A375 (cell line): ENCODE measurements around a stretch of chr13.

DNA sequence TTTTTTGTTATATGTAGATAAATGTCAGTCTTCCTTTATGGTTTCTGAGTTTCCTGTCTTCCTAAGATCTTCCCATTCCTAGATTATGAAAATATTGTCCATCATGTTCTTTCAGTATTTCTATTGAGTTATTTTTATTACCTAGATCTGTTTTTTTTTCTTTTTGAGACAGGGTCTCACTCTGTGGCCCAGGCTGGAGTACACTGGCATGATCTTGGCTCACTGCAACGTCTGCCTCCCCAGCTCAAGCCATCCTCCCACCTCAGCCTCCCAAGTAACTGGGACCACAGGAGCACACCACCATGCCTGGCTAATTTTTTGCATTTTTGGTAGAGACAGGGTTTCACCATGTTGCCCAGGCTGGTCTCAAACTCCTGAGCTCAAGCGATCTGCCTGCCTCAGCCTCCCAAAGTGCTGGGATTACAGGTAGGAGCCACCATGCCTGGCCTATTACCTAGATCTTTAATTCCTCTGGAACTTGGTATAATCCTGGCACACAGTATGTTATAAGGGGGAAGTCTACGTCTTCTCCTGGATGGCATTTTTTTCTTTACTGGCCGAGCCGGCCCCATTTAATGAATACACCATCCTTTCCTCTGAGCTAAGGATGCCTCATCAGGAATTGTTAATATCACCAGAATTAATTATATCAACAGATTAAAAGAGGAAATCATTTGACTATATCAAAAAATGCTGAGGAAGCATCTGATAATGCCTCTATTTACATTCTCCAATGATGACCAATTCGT lies 59.1 kb downstream of the TUBGCP3 start:
- RAMPAGE, long total RNA: no peak

DNA sequence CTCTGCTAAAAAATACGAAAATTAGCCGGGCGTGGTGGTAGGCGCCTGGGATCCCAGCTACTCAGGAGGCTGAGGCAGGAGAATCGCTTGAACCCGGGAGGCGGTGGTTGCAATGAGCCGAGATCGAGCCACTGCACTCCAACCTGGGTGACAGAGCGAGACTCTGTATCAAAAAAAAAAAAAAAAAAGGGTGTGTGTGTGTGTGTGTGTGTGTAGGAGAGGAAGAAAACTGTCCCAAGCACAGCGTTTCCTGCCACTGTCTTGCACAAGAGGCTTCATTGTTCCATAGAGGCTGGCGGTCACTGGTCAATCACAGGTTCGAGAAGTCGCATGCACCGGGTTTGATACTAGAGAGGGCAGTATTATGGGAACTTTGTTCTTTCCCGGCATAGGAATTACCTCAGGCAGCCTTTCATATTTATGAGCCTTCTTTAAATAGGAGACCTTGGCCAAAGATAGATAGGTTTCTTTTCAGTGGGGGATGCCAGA lies 1.5 kb downstream of the ATP11A start:
- RAMPAGE, long total RNA: no peak

DNA sequence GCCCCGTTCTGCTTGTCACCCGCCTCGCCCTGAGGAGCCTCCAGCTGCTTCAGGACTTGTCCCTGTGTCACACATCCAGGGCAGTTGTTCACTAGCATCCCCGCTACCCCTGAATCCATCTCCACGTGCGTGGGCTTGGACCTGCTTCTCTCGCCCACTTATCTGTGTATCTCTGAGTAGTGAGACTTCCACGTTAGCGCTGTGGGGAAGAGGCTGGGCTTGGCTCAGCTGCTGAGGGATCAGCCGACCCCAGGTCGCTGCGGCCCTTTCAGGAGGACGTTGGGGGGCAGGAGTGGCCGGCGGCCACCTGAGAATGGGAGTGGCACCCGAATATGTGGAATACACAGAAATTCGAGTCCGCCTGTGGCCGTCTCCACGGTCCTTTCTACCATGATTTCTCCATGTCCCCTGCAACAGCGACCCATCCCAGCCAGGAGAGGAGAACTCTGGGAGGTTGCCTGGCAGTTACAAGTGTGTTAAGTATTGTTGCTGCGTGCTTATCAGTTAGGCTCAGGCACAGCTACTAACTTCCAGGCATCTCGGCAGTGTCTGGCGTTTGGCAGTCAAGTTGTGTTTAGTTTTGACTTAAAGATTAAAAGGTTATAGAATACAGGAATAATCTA lies 11.1 kb downstream of the ATP11A start:
- RAMPAGE, long total RNA: no peak

DNA sequence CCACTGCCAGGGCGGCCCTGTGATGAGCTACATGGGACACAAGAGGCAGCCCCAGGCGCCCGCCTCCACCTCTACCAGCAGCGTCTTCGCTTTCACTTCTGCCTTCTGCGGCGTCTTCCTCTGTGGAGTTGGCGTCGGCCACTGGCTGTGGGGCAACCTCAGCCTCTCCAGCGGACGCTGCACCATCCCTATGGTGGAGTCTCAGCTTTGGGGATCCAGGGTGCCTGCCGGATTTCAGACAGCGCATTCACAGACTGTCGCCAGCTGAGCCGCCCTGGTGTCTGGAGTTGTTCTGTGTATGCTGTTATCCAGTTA lies 78.3 kb downstream of the ATP11A start:
- RAMPAGE, long total RNA: no peak

DNA sequence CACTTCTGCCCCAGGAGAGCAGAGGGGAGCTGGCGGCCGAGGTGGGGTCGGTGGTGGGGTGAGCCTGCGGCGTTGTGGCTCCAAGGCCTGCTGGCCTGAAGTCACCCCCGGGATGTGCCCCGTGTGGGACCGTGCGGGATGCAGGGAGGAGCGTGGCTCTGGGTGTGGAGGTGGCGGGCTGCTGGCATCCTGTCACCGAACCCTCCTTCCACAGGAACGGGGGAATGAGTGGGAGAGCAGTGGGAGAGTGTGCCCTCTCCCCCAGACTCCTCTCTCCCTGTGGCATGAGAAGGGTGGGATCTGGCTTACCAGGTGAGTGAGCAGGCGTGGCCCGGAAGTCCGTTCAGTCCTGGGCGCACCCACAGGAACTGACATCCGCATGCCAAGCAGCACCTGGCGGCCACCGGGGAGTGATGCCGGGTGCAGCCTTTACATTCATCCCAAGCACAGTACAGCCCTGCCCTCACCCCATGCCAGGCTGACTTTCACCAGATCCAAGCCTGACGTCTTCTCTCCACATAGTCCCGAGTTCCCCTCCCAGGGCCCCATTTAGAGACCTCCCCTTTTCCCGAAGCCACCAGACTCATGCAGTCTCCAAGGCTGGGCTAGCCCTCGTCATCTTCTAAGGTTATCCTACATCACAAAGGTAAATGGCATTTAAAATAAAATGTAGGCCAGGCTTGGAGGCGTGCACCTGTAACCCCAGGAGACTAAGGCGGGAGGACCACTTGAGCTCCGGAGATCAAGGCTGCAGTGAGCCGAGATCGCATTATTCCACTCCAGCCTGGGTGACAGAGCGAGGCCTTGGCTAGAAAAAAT lies 26.7 kb downstream of the MCF2L start:
- RAMPAGE, long total RNA: no peak

GRCh38 chr13:113044075-113045187 lies 61.2 kb upstream of the F7 start:
- RAMPAGE, long total RNA: no peak

GRCh38 chr13:113049572-113050453 lies 55.8 kb upstream of the F7 start:
- RAMPAGE, long total RNA: no peak

DNA sequence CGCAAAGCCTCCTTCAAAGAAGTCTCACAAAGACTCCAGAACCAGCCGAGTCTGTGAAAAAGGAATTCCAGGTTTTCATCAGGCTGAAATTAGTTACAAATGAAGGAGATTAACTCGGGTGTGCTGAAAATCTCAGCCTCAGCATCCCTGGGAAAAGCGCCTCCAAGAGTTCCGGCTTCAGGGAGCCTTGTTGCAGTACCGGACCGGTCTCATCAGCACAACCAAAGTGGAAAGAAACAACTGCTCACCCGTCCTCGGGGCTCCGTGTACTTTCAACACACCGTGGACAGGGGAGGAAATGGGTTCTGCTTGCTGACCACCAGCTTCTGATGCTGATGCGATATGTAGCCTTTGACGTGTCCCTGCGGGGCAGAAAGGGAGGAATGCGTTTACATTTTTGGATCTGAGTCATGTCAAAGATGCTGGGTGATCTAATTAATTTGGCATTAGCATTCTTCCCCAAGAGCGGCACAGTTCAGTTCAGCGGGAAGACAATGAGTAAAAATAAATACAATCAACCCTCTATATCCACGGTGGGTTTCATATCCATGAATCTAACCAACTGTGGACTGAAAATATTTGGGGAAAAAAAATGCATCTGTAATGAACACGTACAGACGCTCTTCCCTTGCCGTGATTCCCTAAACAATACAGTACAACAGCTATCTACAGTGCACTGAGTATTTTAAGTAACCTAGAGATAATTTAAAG lies 19.6 kb downstream of the PROZ start:
- RAMPAGE, long total RNA: no peak

DNA sequence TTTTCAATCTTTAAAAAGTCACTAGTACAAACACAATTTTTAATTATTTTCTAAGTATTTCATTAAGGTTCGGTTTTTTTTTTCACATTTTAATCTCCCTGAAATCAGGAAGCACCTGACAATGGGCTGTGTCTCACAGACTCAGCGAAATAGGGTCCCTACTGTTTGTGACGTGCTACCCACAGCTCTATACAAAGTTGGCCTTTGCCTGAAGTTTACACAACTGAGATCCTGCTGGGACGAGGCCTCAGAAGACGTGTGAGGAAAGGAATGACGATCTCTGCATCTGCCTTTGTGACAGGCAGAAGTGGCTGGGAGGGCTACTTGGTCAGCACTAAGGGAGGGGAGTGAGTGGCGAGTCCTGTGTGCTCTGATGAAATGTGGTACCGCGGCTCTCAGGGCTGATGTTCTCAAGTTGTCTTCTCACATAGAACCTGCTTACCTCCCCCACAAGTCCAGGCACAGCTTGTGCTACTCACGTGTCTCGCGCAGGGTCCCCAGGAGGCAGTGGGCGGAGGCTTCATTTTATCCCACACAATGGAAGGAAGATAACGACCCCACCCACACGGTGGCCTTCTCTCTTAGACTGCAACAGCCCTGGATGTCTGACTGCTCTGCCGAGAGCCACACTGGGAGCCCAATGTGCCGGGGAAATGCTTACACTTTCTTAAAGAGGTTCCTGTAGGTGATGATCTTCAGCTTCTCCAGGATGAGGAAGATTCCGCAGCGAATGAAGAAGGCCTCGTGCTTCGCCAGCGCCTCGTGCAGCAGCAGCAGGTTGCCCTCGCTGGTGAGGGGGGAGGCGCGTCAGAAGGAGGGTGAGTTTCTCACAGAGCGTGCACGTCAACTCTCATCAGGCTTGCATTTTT lies 21.0 kb downstream of the PROZ start:
- RAMPAGE, long total RNA: no peak

- RAMPAGE, long total RNA: no peak
These were observed 21.4 kb downstream of the PCID2 start for GRCh38 chr13:113186907-113187693.

GRCh38 chr13:113258410-113259069 lies 38.5 kb upstream of the LAMP1 start:
- RAMPAGE, long total RNA: no peak

DNA sequence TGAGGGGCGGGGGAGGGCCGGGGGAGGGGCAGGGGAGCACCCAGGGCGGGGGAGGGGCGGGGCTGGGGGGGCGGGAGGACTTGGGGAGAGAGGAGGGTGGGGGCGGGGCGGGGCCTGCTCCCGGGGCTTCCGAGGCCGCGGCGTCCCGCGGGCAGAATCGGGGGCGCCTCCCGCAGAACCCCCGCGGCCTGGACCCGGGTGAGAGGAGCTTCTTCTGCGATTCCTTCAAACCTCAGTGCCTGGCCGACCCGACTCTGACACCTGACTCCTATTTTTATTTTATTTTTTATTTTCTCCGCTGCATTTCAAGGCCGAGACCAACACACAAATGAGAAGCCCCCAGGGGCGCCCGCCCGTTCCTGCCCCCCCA lies 409 bp upstream of the GRTP1 start:
- RAMPAGE, long total RNA: no peak

DNA sequence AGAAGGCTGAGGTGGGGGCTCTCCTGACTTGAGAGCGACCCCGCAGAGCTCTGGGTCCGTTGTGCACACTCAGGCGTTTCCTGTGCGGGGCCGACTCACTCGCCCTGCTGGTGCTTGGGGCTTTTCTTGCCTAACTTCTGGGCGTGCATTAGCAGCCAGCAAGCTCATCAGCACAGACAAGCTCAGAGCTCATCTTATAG lies 23.7 kb downstream of the ADPRHL1 start:
- RAMPAGE, long total RNA: no peak

DNA sequence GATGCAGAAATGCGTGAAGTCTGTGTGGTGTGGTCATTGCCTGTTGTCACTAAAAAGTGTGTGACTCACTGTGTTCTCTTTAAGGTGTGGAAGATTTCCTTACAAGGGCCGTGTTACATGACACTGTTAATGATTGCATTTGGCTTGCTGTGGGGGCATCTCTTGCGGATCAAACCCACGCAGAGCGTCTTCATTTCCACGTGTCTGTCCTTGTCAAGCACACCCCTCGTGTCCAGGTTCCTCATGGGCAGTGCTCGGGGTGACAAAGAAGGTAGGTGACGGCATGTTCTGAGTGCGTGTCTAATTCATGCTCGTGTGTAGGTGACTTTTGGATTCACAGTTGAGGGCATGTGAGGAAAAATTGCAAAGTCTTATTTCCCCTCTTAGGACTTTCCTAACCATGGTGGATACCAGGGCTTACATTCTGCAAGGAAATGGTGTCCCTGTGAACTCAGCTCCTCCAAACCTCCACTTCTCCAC lies 19.4 kb downstream of the TMCO3 start:
- RAMPAGE, long total RNA: no peak

DNA sequence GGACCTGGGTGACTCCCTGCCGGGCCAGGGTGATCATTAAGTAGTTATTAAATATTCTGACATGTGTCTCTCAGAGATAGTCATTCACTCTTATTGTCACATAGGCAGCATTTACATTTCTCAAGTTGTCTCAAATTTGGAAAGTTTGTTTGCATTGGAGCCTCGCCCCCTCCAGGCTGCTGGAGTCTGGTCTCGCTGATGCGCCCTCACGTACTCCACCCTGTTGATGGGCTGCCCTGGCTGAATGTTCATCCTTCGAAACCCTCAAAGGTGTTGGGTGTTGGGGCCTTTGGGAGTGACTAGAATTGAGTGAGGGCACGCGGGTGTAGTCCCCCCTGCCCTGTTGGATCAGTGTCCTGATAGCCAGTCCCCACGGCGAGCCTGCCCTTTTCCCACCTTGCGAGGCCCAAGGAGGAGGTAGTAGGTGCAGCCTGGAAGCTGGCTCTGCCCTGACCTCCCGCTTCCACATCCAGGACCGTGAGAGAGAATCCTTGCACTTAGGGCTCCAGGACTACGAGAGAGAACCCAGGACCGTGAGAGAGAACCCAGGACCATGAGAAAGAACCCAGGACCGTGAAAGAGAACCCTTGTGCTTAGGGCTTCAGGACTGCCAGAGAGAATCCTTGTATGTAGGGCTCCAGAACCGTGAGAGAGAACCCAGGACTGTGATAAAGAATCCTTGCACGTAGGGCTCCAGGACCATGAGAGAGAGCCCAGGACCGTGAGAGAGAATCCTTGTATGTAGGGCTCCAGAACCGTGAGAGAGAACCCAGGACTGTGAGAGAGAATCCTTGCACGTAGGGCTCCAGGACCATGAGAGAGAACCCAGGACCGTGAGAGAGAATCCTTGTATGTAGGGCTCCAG lies 15.0 kb downstream of the TFDP1 start:
- RAMPAGE, long total RNA: no peak

DNA sequence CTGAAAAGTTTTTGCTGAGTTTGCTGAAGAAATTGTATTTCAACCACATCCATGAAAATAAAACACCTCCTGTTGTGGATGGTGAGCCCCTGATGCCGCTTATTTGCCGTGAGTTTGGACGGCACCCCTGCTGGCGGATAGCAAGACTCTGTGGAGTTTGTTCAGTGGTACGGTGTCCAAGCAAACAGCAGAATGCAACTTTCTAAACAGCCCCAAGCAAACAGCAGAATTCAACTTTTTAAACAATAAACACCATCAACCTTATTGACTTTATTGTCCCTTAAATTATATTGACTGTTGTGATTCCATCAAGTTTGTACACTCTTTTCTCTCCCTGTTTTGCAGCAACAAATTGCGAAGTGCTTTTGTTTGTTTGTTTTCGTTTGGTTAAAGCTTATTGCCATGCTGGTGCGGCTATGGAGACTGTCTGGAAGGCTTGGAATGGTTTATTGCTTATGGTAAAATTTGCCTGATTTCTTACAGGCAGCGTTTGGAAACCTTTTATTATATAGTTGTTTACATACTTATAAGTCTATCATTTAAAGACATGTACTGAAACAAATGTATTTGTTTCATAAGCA lies 17.4 kb downstream of the ATP4B start:
- RAMPAGE, long total RNA: no peak

GRCh38 chr13:113647346-113647880 lies 10.6 kb downstream of the ATP4B start:
- RAMPAGE, long total RNA: no peak

GRCh38 chr13:113821436-113821809 lies 42.5 kb downstream of the GAS6 start:
- RAMPAGE, long total RNA: no peak

- RAMPAGE, long total RNA: no peak
These were observed 17.4 kb downstream of the GAS6 start for GRCh38 chr13:113846315-113847005.

GRCh38 chr13:113978404-113979586 lies 4.9 kb upstream of the C13orf46 start:
- RAMPAGE, long total RNA: no peak